ENCODE measurements around a stretch of chr15.

GRCh38 chr15:76150883-76151421 lies 91.2 kb downstream of the TMEM266 start:
- RRBS: no CpG with 5 or more reads among the region's 8 CpGs

GRCh38 chr15:76196946-76197442 lies 114.3 kb downstream of the ETFA start:
- RRBS: 53% methylated on average over 2 of the region's 10 CpGs

DNA sequence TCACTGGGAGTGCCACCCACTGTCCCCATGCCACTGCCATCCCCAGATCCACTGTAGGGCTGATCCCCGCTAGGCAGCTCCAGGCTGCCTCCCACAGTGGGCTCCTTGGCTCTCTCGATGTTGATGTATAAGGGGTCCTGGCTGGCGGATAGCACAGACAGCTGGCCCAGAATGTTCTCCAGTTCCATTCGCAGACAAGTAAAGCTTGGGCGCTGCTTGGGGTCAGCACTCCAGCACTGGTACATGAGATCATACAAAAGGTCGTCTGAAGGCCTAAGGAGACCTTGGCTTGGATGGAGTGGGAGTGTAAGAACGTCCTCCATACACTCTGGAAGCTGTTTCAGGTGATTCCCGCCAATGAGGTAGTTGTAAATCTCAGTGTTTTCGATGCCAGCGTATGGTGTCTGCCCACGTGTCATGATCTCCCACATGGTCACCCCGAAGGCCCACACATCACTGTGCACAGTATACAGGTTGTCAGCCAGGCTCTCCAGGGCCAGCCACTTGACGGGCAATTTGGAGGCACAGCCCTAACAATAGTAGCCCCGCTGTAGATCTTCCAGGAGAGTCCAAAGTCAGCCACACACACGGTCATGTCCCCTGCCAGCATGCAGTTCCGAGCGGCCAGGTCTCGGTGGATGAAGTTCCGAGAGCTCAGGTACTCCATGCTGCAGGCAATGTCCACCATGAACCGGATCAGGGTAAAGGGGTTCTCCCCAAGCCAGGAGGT lies 52.0 kb downstream of the ETFA start:
- RRBS: no CpG with 5 or more reads among the region's 20 CpGs

DNA sequence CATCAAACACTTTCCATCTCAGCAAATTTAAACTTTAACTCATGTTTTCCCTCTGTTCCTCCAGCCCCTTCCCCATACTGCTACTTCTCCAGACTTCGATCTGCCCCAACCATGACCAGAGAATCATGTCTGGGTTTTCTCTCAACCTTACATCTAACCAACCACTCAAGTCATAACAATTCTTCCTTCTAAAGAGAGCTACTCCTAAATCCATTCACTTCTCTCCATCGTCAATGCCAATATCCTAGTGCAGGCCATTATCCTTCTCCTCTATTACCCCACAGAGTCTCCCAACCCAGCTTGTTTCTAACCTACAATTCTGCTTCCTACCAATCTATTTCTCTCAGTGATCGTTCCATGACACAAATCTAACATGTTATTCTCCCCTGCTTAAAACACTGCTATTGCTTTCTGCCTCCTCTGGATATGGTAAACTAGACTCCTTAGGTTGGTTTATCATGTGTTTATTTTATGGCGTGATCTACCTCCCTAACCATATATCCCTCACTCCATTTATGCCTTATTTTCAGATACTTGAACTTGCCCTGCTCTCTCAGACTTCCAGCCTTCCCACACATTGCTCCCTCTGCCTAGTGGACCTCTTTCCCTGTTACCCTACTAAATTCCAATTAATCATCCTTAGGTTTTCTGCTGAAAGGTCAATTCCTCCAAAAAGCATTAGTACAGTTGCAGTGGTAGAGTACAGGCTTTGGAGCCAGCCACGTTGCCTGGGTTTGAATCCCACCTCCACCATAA lies 10.8 kb downstream of the ETFA start:
- RRBS: no CpG with 5 or more reads among the region's 5 CpGs

GRCh38 chr15:76346974-76347603 lies 10.5 kb downstream of the ISL2 start:
- RRBS: 2% methylated on average over 26 of the region's 52 CpGs

DNA sequence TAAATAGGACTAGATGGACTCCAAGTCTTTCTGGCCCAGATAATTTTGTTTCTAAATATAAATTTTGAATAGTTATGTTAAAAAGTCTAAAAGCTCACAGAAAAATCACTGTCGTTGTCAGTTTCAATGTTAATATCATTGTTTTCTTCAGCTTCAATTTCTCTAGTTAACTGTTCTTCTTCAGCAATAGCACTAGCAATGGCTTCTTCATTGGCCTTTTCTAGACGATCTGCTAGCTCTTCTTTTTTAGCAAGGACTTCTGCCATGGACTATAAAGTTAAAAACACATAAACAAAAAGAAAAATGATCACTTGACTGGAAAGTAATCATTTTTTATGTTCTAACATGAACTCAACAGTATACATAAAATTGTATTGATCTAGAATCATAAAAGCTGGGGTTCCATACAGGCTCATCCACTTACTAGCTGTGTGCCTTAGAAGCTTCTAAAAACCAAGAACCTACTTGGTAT lies 138.3 kb downstream of the SCAPER start:
- RRBS: no CpG with 5 or more reads among the region's 2 CpGs

DNA sequence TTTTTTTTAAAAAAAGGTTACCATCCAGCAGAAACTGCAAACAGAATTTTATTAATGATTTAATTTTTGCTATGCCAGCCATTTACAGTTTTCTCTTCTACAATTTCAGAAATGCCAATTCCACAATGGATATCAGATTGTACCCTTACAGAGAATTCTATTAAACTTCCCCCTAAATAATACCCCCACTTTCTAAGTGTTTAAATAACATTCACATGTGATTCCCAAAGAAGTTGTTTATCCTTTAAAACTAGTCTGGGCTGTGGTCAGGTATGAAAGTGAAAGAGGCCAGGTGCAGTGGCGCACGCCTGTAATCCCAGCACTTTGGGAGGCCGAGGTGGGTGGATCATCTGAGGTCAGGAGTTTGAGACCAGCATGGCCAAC lies 2.7 kb downstream of the SCAPER start:
- RRBS: no CpG with 5 or more reads among the region's 3 CpGs

DNA sequence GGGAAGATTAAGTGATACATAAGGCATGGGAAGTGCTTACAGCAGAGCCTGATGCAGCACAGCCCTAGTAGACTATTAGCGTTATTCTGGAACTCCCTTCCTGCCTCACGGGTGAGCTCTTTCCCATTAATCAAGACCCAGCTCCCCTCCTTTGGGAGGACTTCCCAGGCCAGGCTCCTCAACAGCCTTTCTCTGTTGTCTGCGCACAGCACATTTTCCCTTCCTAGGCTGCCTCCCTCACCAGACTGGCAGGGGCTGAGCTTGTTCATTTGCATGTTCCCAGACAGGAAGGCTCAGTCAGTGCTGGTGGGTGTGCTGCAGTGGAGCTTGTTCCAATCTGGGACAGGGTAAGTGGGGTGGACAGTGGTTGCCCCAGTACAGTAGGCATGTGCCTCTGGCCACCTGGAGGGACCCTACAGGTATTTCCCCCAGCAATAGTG lies 5.9 kb upstream of the PSTPIP1 start:
- RRBS: no CpG with 5 or more reads among the region's 3 CpGs

DNA sequence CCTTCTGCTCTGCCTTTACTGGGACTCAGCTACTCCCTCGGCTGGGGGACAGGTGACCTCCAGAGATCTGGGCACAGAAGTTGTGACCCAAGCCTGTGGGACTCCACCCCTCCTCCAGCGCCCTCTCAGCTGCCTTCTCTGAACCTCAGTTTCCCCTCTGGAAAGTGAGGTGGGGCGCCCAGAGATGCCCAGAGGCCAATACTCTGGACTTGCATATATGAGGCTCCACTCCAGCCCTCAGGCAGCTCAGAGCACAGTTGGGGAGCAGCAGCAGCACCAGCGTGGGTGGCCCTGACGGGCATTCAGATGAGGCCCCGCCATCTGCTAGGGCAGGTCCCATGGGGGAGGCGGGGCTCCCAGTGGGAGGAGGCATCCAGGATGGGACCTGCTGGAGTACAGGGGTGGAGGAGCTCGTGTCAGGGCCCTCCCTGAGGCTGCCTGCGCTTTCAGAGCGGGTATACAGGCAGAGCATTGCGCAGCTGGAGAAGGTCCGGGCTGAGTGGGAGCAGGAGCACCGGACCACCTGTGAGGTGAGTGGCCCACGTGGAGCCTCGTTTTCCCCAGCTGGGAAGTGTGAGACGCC lies 35.2 kb downstream of the PSTPIP1 start:
- RRBS: no CpG with 5 or more reads among the region's 16 CpGs

DNA sequence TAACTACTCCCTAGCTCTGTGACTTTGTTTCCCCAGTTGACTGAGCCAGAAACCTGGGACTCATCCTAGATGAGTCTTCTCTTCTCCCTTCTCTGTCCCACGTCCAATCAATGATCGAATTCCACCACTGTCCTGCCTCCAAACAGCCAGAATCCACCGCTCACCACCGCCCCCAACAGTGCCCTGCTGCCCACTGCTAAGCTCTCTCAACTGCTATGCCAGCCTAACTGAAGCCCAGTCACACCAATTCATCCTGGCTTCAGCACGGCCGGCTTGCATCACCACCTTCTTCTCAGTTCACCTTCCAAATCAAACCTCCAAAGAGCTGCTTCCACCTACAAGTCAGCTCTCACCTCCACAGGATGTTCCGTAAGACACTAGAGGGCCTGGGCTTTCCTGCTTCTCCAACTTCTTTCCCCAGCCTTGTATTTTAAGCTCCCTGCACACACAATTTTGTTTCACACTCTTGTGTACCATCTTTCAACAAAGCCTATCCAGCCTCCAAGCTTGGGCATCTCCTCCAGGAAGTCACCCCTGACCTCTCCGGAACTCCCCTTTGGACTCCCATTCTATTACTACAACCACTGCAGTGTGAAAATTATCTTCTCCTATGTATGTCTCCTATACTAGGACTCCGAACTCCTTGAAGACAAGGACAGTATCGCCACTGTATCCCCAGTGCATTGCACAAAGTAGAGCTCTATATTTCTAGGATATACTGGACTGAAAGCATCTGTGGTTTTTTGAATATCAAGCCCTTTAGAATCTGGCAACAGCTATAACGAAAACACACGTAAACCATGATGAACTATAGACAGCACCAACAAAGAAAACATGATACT lies 25.5 kb downstream of the TSPAN3 start:
- RRBS: no CpG with 5 or more reads among the region's 12 CpGs

- RRBS: no CpG with 5 or more reads among the region's 11 CpGs
Measured at GRCh38 chr15:77046177-77047055, 24.5 kb downstream of the TSPAN3 start.

- RRBS: no CpG with 5 or more reads among the region's 19 CpGs
Measured at GRCh38 chr15:77155568-77156404, 84.9 kb upstream of the TSPAN3 start.

DNA sequence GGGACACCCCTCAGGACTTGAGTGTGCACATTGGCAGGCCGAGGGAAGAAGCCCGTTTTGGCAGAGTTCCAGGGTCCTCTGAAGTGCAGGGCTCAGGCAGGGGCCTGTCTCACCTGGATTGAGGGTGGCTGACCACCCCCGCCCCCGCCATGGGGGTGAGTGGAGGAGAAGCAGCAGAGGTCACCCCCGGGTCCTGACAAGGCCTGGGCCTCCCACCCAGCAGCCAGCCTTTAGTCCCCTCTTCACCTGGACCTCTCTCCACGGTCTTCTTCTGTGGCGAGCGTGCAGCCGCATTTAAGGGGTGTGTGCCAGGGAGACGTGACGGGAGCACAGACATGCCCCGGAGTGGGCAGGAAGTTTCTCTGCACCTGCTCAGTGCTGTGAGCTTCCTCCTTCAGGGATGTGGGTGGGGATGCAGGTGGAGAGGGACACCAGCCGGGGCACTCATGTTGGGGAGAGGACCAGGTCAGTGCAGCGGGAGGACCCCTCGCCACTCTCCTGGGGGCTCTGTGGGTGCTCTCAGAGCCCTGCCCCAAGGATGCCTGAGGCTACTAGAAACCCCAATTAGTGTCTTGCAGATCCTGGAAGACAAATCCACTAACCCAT lies 50.6 kb downstream of the LINGO1 start:
- RRBS: 80% methylated on average over 2 of the region's 15 CpGs

GRCh38 chr15:77622404-77622816 lies 10.3 kb downstream of the LINGO1 start:
- RRBS: 79% methylated on average over 3 of the region's 15 CpGs

DNA sequence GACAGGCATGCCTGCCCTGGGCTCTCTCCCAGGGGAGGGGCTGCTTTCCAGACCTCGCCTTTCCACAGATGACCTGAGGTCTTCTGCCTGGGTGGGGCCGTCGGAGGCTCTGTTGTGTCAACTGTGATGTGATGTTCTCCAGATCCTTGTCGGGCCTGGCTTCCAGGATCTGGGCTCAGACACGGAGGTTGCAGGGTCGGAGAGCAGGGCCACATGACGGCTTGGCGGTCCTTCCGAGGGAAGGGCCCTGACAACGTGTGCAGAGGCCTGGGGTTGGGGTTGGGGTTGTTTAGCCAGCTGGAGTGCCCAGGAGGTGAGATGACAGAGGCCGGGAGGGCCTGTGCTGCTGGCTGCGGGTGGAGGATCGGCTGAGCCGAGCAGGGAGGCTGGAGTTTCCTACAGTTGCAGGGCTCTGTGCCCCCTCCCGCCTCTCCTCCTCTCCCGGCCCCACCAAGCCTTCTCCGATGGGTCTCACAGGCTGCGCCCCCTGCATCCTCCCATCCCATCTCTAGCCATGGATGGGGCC lies 101.9 kb downstream of the TBC1D2B start:
- RRBS: no CpG with 5 or more reads among the region's 18 CpGs

- RRBS: no CpG with 5 or more reads among the region's 7 CpGs
Measured at GRCh38 chr15:77987218-77987519, 90.3 kb downstream of the TBC1D2B start.

DNA sequence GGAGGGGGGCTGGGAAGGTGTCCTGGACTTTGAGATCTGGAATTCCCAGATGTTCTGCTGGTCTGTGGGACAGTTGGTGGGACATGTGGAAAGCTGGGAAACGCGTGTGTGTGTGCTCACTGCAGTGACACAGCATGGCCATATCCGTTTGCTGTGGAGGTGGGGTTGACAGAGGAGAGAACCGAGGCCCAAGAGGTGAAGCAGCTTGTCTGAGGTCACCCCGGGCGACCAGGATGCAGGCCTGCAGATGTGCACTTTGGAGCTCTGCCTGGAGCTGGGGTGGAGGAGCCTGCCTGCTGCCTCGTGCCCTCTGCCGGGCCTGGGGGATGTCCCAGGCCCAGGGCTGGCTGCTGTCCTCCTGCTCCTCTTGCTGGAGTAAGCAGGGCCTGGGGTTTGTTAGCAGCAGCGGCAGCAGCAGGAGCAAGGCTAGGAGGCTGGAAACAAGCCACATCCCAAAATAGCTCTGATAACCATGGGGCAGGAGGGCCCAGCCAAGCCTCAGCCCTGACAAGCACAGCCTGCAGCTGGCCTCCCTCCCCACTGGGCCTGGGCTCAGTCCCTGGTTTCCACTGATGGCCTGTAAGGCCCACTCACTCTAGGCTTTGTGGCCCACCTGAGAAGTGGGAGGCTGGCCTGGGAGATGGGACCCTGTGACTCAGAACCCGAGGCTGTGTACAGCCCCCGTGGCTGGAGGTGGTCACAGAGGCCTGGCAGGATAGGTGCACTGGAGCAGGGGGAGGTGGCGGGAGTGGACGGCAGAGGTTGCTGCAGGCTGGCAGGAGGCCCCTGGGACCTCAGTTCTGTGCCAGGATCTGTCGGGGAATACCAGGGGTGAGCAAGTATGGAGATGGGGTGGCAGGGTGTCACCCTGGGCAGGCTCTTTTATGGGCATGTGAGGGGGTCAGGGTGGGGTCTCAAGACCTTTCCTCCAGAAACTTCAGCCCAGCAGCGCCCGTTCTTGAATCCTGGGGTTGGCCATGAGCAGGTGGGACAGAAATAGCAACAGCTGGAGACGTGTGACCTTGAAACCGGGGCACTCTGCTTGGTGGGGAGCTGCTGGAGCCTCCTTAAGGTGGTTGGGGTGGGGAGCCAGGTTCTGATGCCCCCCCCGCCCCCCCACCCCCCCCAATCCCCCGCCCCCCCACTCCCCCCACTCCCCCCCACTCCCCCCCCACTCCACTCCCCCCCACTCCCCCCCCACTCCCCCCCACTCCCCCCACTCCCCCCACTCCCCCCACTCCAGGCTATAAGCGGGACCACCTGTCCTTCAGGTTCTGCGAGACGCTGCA lies 85.4 kb downstream of the TBC1D2B start:
- RRBS: no CpG with 5 or more reads among the region's 23 CpGs

GRCh38 chr15:78066002-78066753 lies 11.3 kb downstream of the TBC1D2B start:
- RRBS: no CpG with 5 or more reads among the region's 6 CpGs

DNA sequence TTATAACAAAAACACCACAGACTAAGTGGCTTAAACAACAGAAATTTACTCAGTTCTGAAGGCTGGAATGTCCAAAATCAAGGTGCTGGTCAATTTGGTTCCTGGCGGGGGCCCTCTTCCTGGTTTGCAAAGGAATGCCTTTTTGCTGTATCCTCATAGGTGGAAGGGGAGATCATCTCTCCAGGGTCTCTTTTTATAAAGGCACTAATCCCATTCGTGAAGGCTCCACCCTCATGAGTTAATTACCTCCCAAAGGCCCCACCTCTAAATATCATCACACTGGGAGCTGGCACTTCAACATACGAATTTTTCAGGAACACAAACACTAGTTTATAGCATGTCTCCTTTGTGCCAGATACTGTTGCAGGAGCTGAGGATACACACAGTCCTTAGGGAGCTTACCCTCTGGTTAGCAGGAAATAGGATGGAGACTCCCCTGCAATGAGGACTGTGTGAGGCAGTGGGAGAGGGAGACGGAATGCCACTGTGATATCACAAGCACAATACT lies 5.6 kb downstream of the TBC1D2B start:
- RRBS: no CpG with 5 or more reads among the region's 4 CpGs

DNA sequence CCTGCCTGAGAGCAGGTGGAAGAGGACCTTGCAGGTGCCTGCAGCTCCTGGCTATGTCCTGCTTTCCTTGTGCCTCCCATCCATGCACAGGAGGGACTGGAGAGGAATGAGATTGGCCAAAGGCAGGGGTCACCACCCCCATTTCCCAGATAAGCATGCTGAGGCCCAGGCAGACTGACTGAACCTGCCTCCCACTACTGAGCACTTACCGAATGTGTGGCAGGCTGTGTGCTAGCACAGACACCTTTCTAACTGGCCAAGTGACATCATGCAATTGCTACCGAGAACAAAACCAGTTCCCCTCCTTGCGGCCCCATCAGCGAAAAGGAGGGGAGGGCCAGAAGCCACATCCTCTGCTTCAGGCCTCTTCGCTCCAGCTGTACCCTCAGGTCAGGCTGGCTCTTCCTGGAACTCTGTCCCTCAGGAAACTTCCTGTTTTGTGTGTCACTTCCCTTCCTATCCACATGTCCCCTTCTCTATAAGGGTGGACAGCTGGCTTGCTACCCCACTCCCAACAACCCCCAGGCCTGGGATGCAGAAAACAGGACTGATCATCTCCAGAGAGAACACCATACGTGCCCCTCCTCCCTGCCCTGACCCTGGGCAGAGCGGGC lies 11.4 kb downstream of the SH2D7 start:
- RRBS: no CpG with 5 or more reads among the region's 7 CpGs

All from foreskin fibroblast (primary cell).